Aortic smooth muscle cell (primary cell): Measurements from ENCODE around the genes FUT11 and ZSWIM8.

GRCh38 chr10:72763071-72763745, 71.3 kb downstream of the MCU start:
- RRBS, result no CpG with 5 or more reads among the region's 4 CpGs

GRCh38 chr10:72777013-72777493, 85.1 kb downstream of the MCU start:
- RRBS, result no CpG with 5 or more reads among the region's 2 CpGs

DNA sequence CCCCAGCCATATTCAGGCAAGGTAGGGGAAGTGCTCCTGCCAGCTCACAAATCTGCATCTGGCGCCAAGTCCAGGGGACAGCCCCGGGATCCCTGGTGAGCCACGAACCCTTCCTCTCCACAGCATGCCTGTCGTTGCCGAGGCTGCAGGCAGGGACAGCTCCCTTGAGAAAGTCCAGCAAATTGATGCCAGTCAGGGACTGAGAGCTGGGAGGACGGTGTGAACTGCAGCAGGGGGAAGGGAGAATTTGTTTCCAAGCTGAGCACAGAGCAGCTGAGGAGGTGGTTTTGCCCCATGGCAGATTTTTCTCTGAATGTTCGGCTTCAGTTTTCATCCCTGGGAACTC, 898 bp downstream of the PLA2G12B start:
- RRBS, result 19% methylated on average over 2 of the region's 7 CpGs

DNA sequence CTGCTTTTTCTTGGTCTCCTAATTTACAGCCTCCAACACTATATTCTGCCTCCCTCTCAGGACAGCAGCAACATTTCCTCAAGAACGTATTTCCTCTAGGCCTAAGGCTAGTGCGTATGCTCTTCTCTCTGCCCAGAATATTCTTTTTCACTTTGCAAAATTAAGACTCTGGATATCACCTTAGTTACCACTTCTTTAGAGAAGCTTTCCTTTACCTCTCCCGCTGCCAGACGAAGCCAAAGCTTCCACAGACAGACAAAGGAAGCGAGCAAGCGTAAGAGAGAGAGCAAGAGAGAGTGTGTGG, 64.2 kb downstream of the P4HA1 start:
- RRBS, result no CpG with 5 or more reads among the region's 6 CpGs

DNA sequence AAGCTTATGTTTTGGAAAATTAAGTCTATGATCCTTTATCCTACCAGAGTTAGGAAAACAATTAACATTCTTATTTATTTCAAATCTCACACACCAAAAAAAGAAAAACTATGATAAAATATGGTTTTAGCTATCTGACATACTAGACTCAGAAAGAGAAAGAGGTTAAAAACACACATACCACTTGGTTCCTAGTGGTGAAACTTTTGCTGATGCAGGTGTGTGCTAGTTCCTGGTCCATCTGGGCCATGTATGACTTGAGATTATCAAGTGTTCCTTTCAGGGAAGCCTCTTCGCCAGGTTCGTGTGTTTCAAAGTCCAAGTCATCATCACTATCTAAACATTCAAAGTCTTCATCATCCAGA, 26.2 kb downstream of the NUDT13 start:
- RRBS, result no CpG with 5 or more reads among the region's 2 CpGs

GRCh38 chr10:73246264-73246687, 779 bp downstream of the DNAJC9 start:
- RRBS, result 5% methylated on average over 2 of the region's 8 CpGs

DNA sequence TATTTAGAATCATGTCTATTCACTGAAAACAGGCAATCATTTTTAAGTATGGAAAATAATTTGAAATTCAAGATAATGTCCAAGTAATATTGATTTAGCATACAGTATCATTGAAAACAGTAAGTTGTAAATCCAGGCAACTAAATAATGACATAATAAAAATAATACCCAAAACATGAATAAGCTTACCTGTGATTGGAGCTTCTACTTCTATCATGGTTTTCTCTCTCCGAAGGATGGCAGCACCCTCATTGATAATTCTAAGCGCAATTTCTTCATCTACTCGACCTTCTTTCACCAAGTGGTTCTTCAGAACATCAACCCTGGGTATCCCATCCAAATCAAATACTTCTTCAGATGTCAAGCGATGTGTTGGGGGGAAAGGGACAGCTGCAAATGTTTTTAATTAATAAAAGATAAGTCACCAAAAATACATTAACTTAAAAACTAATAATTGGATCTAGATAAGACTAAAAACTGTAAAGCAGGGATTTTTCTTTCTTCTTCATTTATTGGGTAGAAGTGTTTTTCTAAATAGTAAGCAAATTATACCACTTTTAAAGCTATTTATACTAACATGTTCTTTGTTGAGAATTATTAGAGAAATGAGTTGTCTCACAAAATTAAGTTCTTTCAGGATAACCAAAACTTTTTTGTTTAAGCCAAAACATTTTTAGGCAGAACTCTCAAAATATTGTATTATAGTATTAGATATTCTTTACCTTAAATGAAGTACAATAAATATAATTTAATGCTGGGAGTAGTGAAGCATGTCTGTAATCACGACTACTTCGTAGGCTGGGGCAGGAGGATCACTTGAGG, 16.5 kb downstream of the PPP3CB start:
- RRBS, result no CpG with 5 or more reads among the region's 6 CpGs

- RRBS, result no CpG with 5 or more reads among the region's 8 CpGs
These were observed 16.4 kb downstream of the MYOZ1 start for GRCh38 chr10:73624800-73625268.

DNA sequence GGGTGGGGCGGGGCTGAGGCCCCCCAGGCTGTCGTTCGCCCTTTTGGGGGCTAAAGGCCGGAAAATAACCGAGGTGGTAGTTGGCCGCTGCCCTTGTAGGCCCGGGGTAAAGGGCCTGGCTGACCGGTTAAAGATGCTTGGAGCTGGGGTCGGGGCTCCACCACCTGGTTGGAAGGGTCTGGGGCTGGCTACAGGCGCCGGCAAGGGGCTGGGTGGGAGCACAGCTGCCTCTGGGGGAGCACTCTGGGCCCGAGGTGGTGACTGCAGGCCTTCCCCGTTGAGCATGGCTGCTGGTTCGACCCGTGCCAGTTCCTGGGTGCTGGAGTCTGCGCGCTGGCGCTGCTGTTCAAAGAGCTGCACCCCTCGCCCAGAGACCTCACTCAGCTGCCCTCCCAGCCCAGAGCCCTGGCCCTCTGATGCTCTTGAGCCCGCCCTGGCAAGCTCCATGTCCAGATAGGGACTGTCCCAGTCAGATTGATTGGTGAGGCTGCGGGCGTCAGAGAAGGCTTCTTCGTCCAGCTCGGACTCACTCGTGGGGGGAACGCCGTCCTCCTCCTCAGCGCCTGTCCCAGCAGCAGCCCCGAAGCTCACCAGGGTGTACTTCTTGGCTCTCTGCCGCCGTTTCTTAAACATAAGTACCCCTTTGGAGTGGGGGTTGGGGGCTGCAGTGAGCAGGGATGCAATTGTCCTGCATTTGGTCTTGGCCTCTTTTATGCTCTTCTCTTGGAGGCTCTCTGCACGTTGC, 7.0 kb upstream of the MYOZ1 start:
- RRBS, result 17% methylated on average over 7 of the region's 32 CpGs

DNA sequence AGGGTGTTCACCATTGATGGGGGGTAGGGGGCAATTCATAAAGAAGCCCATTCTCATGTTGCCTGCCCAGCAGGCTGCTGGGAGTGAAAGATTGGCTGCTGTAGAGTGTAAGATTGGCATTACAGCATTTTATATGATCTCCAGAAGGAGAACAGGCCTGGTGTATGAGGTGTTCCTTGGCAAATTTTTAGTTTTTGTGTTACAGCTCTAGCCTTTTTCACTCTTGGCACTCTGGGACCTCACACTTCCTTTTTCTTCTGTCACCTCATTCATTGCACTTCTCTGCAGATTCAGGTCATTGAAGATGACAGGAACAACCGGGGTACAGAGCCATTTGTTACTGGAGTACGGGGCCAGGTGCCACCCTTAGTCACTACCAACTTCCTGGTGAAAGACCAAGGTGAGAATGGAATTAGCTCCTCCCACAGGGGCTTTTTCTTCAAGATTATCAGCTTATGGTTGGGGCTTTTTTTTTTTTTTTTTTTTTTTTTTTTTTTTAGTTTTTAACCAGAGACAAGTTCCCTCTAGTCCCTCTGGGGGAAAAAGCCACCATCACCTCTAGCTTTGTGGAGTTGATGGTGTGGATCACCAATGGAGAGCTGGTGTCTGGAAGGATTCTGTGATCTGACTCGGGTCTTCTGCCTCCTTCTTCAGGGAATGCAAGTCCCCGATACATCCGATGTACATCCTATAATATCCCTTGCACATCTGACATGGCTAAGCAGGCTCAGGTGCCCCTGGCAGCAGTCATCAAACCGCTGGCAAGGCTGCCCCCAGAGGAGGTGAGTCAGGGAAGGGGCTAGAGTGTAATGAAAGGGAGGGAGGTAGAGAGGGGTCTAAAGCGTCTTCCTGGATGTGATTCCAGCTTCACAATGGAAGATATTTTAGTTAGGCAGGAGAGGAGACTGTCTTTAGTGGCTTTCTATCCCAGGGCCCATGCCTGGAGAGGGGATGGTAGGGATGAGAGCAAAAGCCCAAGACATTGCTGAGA, 8.6 kb upstream of the FUT11 start:
- RRBS, result no CpG with 5 or more reads among the region's 7 CpGs

DNA sequence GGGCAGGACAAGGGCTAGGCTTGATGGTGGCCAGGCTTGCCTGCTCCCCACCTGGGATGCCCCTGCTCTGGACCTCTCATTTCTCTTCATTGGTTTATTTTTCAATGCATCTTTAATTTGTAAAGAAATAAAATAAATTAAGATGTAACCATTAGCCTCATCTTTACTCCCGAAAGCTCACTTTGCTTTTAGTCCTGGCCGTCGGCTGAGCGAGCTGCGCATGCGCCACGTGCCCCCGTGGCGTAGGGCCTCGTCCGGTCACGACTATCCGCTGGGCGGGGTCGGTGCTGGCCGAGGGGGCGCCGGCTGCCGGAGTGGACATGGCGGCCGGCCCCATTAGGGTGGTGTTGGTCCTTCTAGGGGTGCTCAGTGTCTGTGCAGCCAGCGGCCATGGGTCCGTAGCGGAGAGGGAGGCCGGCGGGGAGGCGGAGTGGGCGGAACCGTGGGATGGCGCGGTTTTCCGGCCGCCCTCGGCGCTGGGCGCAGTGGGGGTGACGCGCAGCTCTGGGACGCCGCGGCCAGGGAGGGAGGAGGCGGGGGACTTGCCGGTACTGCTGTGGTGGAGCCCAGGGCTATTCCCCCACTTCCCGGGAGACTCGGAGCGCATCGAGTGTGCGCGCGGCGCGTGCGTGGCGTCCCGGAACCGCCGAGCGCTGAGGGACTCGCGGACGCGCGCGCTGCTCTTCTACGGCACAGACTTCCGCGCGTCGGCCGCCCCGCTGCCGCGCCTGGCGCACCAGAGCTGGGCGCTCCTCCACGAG, at the start of gene FUT11:
Gene FUT11 (plus strand): TSS at position 263 of the 761 bp plus-strand sequence.
- RRBS, result under 1% methylated on average over 41 of the region's 76 CpGs

GRCh38 chr10:73784764-73785694, at the start of gene ZSWIM8:
ZSWIM8 (plus strand) TSS chr10:73785606.
- RRBS, result 1% methylated on average over 21 of the region's 37 CpGs

GRCh38 chr10:73800443-73801436, 10.7 kb downstream of the NDST2 start:
- RRBS, result no CpG with 5 or more reads among the region's 32 CpGs

DNA sequence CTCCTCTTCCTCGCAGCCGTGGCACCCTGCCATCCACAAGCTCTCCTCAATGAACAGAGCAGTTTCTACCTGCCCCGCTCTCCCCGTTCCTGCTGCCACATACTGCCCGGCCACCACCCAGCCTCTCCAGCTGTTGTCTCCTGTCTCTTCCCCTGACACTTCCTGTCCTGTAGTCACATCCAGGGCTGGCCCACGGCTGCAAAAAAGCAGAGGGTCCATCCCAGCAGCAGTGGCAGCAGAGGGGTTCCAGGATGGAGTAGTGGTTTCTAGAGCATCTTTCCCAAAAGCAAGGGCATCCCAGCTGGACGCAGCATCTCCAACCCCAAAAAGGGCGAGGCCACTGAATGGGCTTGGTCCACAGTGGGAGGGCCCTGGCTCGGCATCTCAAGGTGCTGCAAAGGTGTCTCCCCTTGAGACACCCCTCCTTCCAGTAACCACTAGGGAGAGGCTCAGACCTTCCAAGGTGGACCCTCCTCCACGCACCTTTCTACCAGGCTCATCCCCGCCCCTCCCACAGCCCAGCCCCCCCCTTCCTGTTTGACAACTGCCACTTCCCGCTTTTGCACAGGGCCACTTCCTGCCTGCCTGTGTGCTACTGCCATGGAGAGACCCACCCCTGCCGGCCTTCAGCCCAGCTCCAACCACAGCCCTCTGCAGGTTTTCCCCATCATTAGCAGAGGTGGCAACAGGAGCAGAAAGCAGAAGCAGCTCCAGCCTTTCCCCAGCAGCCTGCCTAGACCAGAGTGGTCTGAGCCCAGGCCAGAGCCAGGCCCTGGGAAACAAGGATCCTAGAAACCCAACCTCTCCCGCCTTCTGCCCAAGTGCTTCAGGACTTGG, 8.8 kb downstream of the CAMK2G start:
- RRBS, result no CpG with 5 or more reads among the region's 14 CpGs

GRCh38 chr10:73873354-73874095, 830 bp downstream of the CAMK2G start:
- RRBS, result 1% methylated on average over 18 of the region's 47 CpGs

GRCh38 chr10:73913524-73913942, 2.6 kb downstream of the PLAU start:
- RRBS, result no CpG with 5 or more reads among the region's 10 CpGs

GRCh38 chr10:74000661-74001644, 3.0 kb downstream of the VCL start:
- RRBS, result no CpG with 5 or more reads among the region's 11 CpGs

- RRBS, result no CpG with 5 or more reads among the region's 2 CpGs
These were observed 1.4 kb downstream of the ADK start for GRCh38 chr10:74152388-74152949.

GRCh38 chr10:74249837-74250640, 99.0 kb downstream of the ADK start:
- RRBS, result no CpG with 5 or more reads among the region's 4 CpGs

DNA sequence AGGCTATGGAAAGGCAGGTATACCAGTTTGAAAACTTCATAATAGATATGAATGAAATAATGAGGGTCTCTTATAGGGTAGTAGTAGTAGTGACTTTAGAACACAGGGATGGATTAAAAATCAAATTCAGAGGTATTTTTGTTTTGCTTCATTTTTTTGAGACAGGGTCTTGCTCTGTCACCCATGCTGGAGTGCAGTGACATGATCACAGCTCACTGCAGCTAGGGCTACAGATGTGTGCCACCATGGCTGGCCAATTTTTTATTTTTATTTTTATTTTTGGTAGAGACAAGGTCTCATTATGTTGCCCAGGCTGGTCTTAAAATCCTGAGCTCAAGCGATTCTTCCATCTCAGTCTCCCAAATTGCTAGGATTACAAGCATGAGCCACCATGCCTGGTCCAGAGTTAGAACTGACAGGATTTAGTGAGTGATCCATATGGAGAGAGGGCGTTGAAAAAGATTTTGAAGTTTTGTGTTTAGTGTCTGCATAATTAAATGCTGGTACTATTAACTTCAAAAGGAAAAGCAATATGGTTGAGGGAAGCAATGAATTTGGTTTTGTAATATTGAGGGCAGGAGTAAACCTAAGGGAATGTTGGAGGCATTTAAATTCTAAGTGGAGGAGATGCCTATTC, 99.7 kb downstream of the ADK start:
- RRBS, result no CpG with 5 or more reads among the region's 2 CpGs